Placental epithelial cell (primary cell): Measurements from ENCODE around the gene EOMES.

- CAGE, long polyA plus RNA, result no peak
Measured at GRCh38 chr3:27722182-27722601, at the start of gene EOMES. EOMES (minus strand) TSS chr3:27722323.

GRCh38 chr3:29284350-29285036, 3.6 kb downstream of the RBMS3 start:
- CAGE, long polyA plus RNA, result no peak

DNA sequence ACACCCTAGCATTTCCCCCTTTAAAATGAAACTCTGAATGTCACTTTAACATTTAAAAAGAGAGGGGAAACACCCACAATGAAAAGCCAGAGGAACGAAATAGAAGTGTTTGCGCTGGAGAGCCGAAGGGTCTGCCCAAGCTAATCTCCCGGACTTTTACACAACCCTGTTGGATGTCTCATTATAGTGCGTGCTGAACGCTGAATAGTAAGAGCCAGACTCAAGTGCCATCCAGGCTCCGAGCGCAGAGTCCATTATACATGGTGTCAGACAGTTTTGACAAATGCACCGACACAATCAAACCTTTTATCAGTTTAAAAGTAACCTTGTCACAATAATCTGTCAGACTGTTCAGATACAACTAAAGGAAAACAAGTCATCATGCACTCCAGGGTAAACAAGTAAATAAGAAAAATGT, 159.7 kb downstream of the RBMS3 start:
- CAGE, long polyA plus RNA, result no peak

DNA sequence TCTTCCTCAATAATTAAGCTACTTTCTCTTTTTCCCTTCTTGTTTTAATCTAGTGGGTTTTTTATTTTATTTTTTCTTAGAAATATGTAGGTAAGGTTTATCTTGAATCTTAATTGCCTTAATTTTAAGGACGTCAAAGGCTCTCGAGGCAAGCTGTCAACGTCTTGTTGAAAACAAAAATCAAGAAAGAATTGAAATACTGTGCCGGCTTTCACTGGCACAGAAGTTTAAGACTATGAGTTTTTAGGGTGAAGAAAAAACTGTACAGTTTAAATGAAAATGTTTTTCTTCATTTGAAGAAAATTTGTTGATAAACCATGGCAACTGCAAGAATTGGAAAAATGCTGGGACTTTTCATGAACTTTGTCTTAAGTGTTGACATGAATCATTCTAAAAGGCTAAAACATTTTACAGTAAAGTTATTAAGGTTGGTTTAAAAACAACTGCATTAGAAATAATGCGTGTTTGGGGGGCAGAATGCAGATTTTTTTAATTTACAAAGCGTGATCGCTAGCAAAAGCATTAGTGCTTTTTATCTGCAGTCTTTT, 602.1 kb upstream of the TGFBR2 start:
- CAGE, long polyA plus RNA, result no peak

DNA sequence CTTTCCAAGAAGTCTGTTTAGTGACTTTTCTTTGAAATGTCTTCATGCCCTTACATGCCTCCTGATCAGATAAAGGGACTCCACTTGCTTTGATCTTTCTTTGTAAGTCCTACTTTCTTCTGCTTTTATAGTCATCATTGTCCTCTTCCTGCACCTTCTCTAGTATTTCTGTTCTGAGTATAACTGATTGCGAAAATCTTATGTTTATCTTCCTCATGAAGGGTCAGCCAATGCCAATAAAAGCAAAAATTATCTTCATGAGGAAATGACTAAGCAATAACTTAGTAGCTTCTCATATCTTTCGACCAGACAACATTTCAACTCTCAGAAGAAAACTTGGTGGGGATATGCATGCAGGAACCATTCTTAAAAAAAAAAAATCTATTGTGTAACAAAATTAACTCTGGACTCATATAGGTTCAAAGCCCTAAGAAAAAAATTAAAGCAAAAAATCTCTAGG, 378.5 kb upstream of the TGFBR2 start:
- CAGE, long polyA plus RNA, result no peak

- CAGE, long polyA plus RNA, result no peak
Measured at GRCh38 chr3:30285831-30286559, 320.4 kb upstream of the TGFBR2 start.

GRCh38 chr3:30519055-30519283, 87.4 kb upstream of the TGFBR2 start:
- CAGE, long polyA plus RNA, result no peak

DNA sequence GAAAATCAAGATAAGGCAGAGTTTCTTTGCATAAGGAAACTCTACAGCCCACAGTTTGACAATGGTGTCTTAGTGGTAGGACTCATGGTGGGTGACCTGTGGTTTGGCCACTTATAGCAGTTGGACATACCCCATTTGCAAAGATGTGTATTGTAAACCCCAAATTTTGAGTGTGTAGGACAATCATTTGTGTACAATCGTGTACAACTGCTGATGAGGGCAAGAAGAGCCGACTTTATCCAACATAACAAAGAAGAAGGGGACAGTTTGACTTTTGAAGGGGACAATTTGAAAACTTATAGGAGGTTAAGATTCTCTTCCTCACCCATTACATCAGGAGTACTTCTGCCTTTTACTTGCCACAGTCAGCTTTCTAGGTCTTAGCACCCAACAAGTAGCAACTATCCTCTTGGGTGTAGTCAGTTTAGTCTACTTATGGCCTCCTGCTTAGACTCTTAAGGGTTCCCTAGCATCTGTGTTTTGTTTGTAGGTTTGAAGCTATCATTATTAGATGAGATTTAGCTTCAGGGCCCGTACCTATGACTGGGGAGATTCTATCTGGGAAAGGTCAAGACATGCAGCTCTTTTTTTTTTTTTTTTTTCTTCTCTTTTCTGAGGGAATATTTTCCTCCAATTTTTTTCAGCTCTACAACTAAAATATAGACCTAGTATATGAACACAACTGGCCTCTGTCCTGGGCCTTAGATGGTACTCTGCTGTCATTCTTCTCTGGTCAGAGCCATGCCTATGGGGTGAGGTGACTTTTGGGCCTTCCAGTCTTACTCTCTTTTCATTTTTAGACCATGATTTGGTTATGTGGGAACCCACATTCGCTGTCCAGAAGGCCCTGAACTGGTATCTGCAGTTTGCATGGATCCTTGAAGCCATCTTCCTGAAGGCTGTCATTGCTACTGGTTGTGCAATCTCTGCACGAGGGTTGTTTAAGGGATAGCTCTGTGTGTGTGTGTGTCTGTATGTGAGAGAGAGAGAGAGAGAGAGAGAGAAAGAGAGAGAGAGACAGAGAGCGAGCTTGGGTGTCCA, 6.5 kb downstream of the TGFBR2 start:
- CAGE, long polyA plus RNA, result no peak

- CAGE, long polyA plus RNA, result no peak
Measured at GRCh38 chr3:30616996-30617440, 10.6 kb downstream of the TGFBR2 start.

DNA sequence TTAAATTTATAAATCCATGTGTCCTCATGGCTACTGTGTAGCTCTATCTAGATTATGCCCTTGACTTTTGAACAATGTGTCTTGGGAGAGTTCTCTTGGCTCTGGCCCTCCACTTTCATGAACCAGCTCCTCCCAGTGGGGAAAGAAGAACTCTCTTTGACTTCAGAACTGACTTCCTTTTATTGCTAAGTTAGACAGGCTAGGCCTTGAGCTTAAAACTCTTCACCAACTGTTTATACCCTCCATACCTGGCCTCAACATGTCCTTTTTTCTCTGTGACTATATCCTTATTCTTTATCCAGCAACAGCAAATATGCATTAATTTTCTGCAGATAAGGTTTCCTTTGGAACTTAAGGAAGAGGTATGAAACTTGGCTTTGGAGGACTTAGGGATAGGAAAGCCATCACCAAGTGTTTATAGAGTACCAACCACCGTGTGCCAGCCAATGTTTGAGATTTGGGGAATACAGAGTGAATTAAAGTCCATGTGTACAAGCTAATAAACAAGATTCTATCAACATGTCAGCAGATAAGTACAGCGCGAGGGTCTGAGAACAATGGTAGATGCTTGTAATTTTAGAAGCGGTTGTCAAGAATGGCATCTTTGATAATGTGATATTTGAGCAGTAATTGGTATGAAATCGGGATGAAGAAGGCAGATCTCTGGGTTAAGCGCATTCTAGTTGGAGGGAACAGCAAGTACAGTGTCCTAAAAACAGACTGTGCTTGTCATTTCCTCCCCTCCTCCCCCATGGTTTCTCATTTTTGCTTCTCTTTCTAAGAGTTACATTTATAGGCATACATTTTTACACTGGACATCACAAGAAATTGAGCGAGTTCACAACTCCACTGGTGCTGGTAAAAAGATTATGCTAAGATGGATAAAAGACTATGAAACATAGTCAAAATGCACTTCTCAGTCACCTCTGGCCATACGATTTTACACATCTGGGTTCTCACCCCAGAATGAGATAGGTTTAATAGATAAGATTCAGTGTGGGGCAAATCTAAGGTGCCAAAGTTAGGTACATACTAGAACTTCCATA, 23.2 kb downstream of the TGFBR2 start:
- CAGE, long polyA plus RNA, result no peak

DNA sequence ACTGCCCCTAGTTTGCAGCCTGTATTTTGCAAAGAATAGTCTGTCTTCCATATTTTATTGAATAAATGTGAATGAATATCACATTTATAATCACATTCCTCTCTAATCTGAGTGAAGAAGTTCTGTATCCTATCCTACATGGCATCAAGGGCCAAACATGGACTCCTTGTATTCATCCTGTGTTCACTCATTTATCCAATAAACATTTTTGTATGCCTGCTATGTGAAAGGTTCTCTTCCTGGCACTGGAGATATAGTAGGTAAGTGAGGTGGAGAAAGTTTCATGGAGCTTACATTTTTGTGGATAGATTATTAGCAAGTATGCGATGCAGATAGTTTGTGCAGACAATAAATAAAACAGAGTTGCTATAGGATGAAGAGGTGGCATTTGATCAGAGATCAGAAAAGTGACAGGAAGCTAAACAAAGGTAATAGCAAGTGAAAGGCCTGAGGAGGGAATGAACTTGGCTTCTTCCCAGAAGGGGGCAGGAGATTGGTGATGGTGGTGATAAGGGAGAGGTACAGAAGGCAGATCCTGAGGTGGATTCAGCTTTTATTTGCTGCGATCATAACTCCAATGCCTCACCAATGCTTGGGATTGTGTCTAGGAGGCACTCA, 37.2 kb downstream of the TGFBR2 start:
- CAGE, long polyA plus RNA, result no peak

DNA sequence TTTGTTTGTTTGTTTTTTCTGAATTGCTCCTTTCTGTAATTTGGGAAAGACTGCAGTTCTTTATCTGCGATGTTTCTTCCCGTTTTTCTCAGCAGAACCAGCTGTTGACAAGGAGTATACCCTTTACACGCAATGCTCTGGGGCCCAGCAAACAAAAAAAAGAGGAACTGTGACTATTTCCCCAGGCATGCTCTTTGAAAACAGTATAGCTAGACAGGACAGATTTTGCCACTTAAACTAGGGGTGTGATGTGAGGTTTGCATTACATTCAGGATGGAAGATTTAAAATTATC, 43.2 kb downstream of the TGFBR2 start:
- CAGE, long polyA plus RNA, result no peak

GRCh38 chr3:30681367-30682485, 75.3 kb downstream of the TGFBR2 start:
- CAGE, long polyA plus RNA, result no peak

- CAGE, long polyA plus RNA, result no peak
Measured at GRCh38 chr3:30688783-30689736, 82.7 kb downstream of the TGFBR2 start.

GRCh38 chr3:30810466-30811178, 83.8 kb downstream of the GADL1 start:
- CAGE, long polyA plus RNA, result no peak

GRCh38 chr3:31226747-31228031, 305.5 kb upstream of the STT3B start:
- CAGE, long polyA plus RNA, result no peak

GRCh38 chr3:31531553-31532240, 1.0 kb upstream of the STT3B start:
- CAGE, long polyA plus RNA, result no peak

DNA sequence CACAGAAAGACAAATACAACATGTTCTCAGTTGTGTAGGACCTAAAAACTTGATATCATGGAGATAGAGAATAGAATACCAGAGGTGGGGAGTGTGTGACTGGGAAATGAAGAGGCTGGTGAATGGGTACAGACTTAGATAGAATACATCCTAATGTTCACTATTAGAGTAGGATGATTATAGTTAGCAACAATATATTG, 121.8 kb downstream of the STT3B start:
- CAGE, long polyA plus RNA, result no peak

DNA sequence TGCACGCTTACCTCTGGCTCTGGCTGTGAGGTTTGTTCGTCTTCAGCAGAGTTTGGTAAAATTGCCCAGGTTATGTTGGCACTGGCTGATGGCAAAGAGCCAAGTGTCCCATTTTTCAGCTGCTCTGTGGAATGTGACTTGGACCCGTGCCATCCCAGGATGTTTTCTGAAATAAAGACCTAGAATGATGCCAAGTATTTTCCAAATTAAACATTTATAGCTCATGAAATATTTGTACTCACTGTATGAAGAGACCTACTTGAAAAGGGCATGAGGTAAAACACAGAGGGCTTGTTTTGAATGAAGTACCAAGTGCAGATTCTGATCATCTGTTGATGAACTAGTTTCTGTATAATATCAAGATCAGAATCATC, 200.5 kb downstream of the STT3B start:
- CAGE, long polyA plus RNA, result no peak

DNA sequence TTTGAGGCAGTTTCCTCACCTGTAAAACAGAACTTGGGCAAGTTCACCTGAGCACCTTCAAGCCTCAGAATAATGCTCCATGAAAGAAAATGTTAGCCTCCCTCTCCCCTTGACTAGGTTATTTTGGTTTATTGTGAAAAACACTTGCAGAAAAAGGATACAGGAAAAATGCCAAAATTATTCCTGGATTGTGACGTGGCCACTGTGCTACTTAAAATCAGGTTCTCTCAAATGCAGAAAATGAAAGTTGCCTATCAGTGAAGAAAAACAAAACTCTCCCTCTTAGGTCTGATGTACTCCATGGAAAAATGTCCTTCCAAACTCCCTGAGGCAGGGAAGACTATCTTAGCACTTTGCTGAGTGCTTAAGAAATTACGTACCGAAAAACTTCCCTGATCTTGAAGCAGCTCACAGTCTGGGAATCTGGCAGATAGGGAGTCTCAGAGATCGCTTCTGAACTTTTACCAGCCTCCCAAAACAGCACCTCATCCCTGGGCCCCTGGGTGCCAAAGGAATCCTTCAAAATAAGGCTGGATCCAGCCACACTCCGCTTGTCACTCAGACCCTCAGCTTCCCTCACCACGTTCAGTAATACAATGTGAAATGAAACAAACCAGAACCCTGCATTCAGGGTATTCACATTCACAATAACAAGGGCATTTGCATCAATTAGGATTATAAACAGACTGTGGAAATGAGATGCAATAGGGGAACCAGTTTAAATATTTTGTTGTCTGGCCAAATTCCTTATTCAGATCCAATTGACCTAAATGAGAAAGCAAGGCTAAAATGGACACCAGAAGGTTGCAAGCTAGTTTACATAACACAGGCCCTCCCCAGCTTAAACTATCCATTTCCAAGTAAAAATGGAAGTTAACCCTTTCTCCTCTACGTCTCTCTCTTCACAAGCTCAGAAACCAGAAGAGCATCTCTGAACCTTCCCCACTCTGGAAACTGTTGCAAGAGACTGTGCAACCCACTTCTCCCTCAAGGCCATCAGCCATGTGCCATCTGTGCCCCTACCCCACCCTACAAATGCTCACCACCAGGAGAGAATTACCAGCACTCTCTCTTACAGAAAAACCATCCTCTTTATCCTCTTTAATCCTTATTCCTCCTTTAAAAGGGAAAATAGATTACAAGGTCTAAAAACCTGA, 20.9 kb downstream of the OSBPL10 start:
- CAGE, long polyA plus RNA, result no peak